ENCODE measurements around the genes HEPH, STARD8, PJA1, NALF2 and DGAT2L6.

- PRO-cap = no peak
- RAMPAGE, long total RNA, 2 experiments = no peak in any of the 2 experiments
Observed at GRCh38 chrX:65197714-65198269, 163.2 kb downstream of the ZC3H12B start.

DNA sequence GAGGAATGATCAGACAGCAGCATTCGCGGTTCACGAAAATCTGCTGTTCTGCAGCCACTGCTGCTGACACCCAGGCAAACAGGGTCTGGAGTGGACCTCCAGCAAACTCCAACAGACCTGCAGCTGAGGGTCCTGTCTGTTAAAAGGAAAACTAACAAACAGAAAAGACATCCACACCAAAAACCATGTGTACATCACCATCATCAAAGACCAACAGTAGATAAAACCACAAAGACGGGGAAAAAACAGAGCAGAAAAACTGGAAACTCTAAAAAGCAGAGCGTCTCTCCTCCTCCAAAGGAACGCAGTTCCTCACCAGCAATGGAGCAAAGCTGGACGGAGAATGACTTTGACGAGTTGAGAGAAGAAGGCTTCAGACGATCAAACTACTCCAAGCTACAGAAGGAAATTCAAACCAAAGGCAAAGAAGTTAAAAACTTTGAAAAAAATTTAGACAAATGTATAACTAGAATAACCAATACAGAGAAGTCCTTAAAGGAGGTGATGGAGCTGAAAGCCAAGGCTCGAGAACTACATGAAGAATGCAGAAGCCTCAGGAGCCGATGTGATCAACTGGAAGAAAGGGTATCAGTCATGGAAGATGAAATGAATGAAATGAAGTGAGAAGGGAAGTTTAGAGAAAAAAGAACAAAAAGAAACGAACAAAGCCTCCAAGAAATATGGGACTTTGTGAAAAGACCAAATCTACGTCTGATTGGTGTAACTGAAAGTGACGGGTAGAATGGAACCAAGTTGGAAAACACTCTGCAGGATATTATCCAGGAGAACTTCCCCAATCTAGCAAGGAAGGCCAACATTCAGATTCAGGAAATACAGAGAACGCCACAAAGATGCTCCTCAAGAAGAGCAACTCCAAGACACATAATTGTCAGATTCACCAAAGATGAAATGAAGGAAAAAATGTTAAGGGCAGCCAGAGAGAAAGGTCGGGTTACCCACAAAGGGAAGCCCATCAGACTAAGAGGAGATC, 190.9 kb downstream of the ZC3H12B start:
- PRO-cap = no peak
- RAMPAGE, long total RNA, 2 experiments = no peak in any of the 2 experiments

- PRO-cap = no peak
- RAMPAGE, long total RNA, 2 experiments = no peak in any of the 2 experiments
Observed at GRCh38 chrX:65607803-65608399, 59.6 kb upstream of the MSN start.

DNA sequence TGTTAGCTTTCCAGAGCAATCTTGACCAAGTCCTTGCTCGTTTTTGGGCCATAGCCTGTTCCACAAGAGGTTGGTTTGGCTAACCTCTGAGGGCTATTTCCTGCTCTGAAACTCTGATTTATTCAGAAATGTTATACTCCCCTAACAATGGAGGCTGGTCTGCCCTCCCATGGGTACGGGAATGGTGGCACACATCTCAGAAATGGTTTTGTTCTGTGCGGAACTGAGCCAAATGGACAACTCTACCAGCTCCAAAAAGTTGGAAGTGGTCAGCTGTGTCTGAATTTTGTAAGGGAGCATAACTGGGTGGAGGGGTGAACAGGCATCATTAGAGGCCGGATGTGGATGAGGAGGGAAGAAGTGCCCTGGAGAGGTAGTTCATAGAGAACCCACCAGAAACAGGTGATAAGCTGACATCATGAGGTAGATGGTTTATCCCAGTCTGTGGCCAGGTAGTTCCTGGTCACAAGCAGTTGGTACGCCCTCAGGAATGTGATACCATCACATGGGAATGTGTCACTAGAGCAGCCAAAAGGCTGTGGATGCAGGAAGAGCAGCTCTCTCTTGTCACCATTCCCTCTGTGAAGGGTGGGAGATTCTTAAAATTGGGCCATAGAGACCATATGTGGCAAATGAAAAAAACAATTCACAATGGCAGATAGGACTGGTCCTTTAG, 21.8 kb downstream of the MSN start:
- PRO-cap = unidirectional peak, plus-strand start at position 531 of the sequence
- RAMPAGE, long total RNA, 2 experiments = no peak in any of the 2 experiments

GRCh38 chrX:66013502-66014049, 26.3 kb downstream of the VSIG4 start:
- PRO-cap = no peak
- RAMPAGE, long total RNA, 2 experiments = no peak in any of the 2 experiments

GRCh38 chrX:66163489-66164498, at the start of gene HEPH:
Gene HEPH (plus strand): TSS chrX:66164247.
- PRO-cap = no peak
- RAMPAGE, long total RNA, 2 experiments = start-site peak on the plus strand in 1 of 2 experiments, at chrX:66164309-66164379 at its widest, 8 reads per replicate

DNA sequence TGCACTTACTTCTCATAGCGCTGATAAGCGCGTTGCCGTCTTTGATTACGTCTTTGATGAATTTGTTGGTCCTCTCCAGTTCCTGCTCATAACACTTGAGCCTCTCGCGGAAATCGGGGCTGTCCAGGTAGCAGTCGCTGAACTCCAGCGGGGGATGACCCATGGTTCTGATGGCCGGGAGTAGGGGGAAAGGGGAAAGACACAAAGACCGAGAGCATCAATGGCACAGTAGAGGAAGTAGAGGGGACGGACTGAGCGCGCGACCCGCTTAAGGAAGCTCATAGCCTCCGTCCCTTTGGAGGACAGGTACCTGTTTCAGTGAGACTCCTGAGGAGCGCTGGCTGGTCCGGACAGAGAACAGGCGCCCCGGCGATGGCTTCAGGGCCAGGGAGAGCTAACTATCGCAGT, 433 bp downstream of the OPHN1 start:
- PRO-cap = no peak
- RAMPAGE, long total RNA, 2 experiments = no peak in any of the 2 experiments

GRCh38 chrX:68647464-68648143, at the start of gene STARD8:
Gene STARD8 (plus strand): TSS chrX:68647666.
- PRO-cap = no peak
- RAMPAGE, long total RNA, 2 experiments = no peak in any of the 2 experiments

GRCh38 chrX:68697050-68697712, 49.7 kb downstream of the STARD8 start:
- PRO-cap = no peak
- RAMPAGE, long total RNA, 2 experiments = no peak in any of the 2 experiments

GRCh38 chrX:69153123-69153921, 11.9 kb downstream of the PJA1 start:
- PRO-cap = no peak
- RAMPAGE, long total RNA, 2 experiments = no peak in any of the 2 experiments

DNA sequence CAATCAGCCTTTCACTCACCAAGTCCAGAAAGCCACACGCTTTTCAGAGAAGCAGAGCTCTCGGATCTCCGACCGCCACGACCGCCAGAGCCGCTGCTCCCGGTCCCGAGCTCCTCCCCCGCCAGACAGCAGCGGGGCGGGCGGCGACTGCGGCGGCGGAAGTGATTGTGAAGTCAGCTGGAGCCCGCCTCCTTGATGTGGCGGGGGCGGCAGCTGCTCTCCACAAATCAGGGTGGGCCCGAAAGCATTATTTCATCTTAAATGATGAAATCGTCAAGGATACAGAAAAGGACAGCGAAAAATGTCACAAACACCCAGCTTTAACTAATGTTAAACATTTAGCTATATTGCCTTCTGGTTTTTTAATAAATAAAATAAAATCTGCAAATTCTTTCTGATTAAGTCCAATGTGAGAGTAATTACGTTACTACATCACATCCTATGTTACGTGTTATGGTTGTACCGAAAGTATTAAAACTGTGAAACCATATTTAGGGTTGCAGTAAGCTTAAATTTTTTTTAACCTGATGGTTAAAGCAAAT, at the start of gene PJA1:
Gene PJA1 (minus strand): TSS at position 101 of the 542 bp plus-strand sequence.
- PRO-cap = bidirectional peak, plus-strand start at position 225 of the sequence, minus-strand start at position 101 of the sequence
- RAMPAGE, long total RNA, 2 experiments = start-site peak on the minus strand in 2 of 2 experiments, centred at positions 107 to 119 of the sequence, 234 to 257 reads per replicate

DNA sequence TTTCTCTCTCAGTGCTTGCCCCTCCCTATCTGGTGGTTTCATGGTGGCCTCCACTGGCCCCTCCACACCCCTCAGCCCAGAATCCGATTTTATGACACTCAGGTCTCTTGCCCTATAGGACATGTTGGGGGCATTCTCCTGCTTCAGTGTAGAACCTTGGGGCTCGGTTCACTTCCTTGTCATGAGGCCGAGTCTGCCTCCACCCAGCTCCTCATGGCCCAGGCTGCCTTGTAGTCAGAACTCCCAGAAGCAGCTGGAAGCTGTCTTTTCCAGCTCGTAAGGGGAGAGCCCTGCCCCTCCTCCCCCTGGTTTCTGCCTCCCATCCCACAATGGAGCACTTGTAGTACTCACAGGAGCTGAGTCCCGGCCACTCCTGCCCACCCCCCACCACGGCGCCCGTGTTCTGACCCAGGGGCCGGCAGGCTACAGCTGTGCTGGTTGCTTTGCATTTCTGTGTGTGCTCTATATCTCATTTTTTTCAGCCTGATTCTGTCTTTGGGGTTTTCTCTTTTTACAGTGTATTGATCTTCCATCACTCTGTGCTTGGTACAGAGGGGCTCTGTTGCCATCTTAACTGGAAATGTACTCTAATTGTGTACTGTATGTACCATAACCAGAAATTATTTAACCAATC, 24.7 kb upstream of the PJA1 start:
- PRO-cap = no peak
- RAMPAGE, long total RNA, 2 experiments = no peak in any of the 2 experiments

DNA sequence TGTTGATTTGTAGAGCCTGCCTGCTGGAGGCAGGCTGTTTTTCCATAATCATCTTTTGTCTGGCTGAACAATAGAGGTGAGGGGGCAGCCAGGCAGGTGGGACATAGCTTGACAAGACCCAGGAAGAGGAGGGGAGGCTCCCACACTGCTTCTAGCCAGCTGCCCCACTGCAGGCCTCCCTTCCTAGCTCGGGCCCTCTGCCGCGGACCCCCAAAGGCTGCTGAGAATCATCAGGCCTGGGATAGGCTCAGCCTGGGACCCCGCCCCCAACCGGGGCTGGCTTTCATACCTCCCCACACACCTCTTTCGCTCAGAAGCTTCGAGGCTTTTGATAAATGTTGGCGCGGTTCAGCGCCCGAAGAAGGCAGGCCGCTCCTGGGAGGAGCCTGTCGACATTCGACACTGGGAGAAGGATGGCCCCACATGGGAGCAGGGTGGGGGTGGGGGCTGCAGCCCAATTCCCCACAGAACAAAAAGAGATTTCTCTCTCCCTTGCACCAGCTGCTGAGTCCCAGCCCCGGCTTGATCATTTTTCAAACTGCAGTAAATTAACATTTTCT, 112.7 kb upstream of the PJA1 start:
- PRO-cap = no peak
- RAMPAGE, long total RNA, 2 experiments = no peak in any of the 2 experiments

DNA sequence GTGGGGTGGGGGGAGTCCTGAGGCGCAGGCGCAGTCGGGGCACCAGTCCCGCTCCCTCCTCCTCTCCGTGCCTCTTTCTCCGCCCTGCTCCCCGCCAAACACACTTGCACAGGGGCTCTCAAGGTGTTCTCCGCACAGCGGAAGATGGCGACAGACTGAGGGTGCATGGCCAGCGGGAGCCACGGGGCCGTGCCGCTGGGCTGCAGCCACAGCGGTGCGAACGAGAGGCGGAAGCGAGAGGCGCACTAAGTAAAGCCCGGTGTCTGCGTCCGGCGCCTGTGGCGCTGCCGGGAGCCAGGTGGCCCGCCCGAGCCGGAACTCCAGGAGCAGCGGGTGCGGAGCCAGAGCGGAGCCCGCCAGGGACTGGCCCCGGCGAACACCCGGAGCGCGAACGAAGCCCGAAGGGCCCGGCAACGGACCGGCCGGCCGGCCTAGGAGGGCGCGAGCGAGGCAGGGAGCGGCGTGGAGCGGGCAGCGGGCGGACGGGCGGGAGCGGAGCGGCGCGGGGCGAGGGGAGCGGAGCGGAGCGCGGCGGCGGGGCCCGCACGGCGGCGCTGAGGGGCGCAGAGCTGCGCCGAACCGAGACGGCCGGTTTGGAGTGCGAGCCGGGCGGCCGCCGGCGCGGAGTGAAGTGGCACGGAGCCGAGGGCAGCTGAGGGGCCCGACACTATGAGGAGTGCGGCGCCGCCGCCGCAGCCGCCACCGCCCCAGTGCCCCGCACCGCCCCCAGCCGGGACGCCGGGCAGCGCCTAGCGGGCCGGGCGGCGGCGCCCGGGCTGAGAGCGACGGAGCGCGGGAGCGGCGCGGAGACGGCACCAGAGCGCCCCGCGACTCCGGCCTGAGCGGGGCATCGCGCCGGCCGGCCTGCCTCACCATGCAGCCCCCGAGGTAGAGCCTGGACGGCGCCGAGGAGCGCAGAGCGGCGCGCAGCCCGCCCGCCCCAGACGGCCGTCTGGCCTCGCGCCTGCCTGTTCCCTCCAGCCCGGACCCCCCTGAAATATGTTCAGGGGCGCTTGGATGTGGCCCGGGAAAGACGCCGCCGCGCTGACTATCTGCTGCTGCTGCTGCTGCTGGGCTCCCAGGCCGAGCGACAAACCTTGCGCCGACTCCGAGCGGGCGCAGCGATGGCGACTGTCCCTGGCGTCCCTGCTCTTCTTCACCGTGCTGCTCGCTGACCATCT, at the start of gene NALF2:
Gene NALF2 (plus strand): TSS at position 43 of the 1,181 bp plus-strand sequence.
- PRO-cap = unidirectional peak, plus-strand start at position 133 of the sequence; bidirectional peak, plus-strand start at position 323 of the sequence, minus-strand start at position 222 of the sequence
- RAMPAGE, long total RNA, 2 experiments = no peak in any of the 2 experiments

DNA sequence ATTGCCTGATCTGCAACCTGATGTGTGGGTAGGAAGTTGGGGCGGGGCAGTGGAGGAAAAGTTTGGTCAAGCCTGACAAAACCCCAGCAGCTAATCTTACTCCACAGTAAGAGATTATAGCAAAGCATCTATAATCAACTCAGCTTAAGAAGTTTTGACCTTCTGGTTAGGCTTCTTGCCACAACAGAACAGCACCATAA, at the start of gene DGAT2L6:
Gene DGAT2L6 (plus strand): TSS at position 103 of the 200 bp plus-strand sequence.
- PRO-cap = no peak
- RAMPAGE, long total RNA, 2 experiments = no peak in any of the 2 experiments

- PRO-cap = no peak
- RAMPAGE, long total RNA, 2 experiments = no peak in any of the 2 experiments
Observed at GRCh38 chrX:70398775-70399308, 24.3 kb upstream of the GDPD2 start.

DNA sequence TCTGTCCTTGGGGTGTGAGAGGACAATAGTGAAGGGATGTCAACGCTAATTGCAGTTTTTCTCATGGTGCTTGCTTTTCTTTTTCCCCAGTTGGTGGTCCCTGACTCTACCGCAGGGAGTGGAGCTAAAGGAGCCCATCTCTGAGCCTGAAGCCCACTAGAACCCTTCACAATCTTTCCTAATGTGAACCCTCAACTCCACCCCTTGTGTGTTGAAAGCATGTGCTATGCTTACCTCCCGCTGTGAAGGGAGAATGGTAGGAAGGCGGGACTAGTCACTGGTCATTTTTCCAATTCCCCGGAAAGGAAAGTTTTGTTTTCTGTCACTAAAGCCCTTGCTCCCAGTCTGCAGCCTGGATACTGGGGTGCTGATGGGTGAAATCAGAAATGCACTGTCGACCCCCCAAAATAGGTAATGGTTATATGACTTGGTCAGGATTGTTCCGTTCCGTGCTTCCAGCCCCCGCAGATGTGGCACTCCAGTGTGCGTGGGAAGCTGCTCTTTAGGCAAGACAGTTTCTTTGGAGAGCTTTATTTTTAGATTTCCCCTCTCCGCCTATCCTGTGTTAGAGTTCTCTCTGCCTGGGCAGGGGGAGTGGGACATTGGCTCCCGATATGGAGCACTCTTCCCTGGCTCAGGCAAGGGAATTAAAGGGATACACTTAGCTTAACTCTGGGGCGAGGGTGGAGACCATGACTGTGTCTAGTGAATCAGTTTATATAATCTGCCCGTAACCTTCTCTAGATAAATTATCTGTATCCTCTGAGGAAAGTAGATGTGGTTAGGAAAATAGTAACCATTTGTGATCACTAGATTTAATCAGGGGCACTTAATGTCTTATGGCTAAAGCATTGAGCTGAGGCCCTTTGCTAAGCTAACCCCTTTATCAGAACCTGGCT, 35.9 kb downstream of the DLG3 start:
- PRO-cap = no peak
- RAMPAGE, long total RNA, 2 experiments = no peak in any of the 2 experiments

GRCh38 chrX:70481520-70481788, 36.8 kb downstream of the DLG3 start:
- PRO-cap = no peak
- RAMPAGE, long total RNA, 2 experiments = no peak in any of the 2 experiments

DNA sequence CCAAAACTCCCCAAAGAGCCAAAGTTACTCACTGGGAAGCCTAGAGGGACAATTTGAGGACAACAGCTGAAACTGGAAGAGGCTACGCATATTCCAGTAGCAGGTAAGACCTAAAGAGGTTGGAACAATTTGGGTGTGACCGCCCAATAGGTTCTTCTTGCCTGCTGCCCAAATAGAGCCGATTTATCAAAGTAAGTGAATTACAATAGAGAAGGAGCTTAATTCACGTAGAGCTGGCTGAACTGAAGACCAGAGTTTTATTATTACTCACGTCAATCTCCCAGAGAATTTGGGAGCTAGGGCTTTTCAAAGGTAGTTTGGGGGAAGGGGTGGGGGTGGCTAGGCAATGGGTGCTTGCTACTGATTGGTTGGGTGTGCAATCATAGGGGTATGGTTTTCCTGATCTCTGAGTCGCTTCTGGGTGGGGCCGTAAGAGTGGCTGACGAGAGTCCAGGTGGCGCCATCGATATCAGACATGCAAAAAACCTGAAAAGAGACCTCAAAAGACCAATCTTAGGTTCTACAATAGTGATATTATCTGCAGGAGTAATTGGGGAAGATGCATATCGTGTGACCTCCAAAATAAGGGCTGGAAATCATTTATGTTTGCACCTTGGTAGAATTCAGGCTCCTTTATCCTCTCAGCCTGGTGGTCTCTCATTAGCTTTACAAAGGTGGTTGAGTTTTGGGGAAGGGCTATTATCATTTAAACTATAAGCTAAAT, 39.0 kb upstream of the SLC7A3 start:
- PRO-cap = no peak
- RAMPAGE, long total RNA, 2 experiments = no peak in any of the 2 experiments

DNA sequence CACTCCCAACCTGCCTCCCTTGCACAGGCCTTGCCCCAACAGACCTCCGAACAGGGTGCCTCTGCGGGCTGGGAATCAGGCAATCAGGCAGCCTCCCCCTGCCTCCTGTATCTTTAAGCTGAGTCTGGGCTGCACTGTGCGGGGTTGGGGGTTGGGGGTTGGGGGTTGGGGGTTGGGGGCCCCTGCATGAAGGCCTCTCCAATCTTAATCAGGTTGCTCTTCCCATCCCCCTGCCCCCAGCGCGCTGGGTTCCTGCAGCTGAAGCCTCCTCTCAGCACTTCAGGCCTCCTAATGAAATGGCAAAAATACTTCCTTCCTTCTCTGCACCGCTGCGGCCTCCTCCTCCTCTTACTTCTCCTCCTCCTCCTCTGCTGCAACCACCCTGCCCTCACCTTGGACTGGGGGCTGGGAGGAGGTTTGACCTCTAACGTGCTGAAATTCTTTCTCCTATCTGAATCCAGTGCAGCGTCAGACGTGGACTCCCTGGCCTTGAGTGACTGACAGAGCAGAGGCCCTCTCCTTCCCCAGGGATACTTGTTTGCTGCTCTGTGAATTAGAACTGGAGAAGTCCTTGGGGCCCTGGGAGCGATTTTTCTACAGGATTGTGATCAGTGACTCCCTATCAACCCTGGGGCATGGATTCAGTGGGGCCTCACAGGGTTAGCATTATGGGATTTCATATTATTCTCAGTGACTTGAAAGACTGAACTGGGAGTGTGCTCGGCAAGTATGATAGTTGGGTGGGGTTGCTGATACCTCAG, 26.7 kb downstream of the NLGN3 start:
- PRO-cap = no peak
- RAMPAGE, long total RNA, 2 experiments = no peak in any of the 2 experiments